Metastatic Liver Carcinoma in the Lung (tissue), 2 donors: ENCODE measurements around a stretch of chr9.

- PRO-cap, 2 experiments = no peak in any of the 2 experiments
Measured at GRCh38 chr9:93207381-93207876, 23.5 kb downstream of the WNK2 start.

- PRO-cap, 2 experiments = no peak in any of the 2 experiments
Measured at GRCh38 chr9:93297551-93298107, 113.7 kb downstream of the WNK2 start.

- PRO-cap, 2 experiments = no peak in any of the 2 experiments
Measured at GRCh38 chr9:93515867-93516282, 60.5 kb upstream of the PHF2 start.

DNA sequence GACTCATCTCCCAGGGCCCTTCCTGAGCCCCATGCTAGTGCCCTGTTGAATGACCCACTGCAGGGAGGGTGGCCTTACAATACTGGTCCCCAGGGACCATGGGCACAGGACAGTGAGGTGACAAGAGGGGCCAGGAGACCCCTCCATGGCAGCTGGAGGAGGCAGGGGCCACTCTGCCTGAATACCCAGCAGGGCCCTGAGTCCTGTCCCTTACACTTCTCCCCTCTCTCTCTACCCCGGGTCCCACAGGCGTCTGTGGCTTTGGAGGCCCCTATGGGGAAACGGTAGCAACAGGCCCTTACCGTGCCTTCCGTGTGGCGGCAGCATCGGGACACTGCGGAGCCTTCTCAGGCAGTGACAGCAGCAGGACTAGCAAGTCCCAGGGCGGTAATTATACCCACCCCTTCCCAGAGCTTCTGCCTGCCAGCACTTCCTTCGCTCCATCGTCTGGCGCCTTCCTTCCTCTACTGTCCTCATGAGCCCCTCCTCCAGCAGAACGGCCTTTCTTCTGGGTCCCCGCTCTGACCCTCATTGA is 18.0 kb upstream of the PHF2 start:
- PRO-cap, 2 experiments = no peak in any of the 2 experiments

- PRO-cap, 2 experiments = peak in 2 of 2 experiments; most common plus-strand start chr9:93566986 (in 2)
Measured at GRCh38 chr9:93566905-93567526, 9.4 kb upstream of the PHF2 start.

- PRO-cap, 2 experiments = no peak in any of the 2 experiments
Measured at GRCh38 chr9:93574514-93575160, 1.7 kb upstream of the PHF2 start.

DNA sequence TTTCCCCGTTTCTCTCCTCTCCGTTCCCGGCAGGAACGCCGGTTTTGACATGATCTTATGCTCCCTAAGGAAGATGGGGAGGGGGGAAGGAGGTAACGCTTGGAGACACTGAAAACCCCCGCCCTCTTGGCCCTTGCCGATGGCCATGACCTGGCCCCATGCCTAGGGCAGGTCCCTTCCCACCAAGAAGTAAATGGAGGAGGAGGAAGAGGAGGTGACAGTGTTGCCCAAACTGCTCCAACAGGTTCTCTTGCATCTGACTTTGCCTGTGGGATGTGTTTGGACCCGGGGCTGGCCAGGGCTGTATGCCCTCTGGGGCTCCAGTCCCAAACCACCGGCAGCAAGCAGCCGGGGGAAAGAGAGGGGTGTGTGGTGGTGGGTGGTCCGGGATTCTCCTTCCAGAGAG is 1.2 kb downstream of the PHF2 start:
- PRO-cap, 2 experiments = peak in 1 of 2 experiments; most common minus-strand start position 46 of the sequence (in 1)

DNA sequence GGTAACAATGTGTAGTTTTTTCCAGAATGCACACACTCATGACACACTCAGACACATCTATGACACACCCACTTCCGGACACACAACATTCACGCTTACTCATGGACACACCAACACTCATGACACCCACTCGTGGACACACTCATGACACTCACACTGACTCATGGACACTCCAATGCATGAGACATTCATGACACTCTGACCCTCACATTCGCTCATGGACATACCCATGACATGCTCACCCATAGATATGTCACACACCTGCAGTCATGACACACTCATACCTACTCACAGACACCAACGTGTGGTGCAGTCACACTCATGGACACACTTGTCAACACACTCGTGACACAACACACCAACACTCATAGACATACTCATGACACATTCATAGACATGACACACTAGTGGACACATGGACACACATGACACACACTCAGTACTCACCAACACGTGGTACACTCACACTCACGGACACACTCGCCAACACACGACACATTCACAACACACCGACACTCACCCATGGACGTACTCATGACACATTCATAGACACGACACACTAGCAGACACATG is 73.2 kb downstream of the PHF2 start:
- PRO-cap, 2 experiments = no peak in any of the 2 experiments

DNA sequence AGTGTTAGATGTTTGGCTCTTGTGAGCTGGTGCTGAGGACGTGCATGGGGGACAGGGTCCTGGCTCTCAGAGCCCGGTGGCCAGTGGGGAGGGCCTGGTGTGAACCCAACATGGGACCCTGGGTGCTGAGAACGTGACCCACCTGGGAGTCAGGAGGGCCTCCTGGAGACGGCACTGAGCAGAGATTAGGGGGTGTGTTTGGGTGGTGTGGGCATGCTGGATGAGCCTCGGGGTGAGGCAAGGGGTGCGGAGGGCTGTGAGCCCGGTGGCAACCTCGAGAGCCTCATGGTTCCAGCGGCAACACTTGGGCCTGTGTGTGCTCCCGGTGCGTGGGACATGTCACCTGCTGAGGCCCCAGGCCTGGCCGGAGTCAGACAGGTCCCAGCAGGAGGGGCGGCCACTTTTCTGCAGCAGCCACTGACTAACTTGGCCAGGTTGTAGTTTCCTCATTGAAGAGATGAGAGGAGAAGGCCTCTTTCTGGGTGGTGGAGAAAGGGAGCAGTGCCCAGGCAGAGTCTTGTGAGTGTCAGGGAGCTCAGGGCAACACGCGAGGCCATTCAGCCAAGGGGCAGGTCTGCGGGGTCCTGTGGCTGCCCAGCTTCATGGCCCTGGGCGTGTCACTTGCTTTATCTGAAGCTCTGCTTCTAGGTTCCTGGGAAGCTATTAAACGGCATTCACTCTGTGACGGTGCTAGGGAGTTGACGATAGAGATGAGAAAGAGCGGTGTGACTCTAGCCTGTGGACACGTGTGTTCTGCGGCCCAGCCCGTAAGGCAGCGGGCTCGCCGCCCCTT is 87.9 kb downstream of the PHF2 start:
- PRO-cap, 2 experiments = no peak in any of the 2 experiments

GRCh38 chr9:93673528-93673911 is 97.1 kb downstream of the PHF2 start:
- PRO-cap, 2 experiments = no peak in any of the 2 experiments

DNA sequence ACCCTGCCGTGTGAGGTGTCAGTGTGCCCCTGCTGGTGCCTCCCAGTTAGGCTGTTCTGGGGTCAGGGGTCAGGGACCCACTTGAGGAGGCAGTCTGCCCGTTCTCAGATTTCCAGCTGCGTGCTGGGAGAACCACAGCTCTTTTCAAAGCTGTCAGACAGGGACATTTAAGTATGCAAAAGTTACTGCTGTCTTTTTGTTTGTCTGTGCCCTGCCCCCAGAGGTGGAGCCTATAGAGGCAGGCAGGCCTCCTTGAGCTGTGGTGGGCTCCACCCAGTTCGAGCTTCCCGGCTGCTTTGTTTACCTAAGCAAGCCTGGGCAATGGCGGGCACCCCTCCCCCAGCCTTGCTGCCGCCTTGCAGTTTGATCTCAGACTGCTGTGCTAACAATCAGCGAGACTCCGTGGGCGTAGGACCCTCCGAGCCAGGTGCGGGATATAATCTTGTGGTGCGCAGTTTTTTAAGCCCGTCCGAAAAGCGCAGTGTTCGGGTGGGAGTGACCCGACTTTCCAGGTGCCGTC is 10.1 kb downstream of the PTPDC1 start:
- PRO-cap, 2 experiments = no peak in any of the 2 experiments

- PRO-cap, 2 experiments = peak in 2 of 2 experiments; most common minus-strand start chr9:94165877 (in 2)
Measured at GRCh38 chr9:94165754-94166067, 81.4 kb downstream of the PTPDC1 start.

- PRO-cap, 2 experiments = no peak in any of the 2 experiments
Measured at GRCh38 chr9:94173576-94174416, 85.3 kb upstream of the ZNF169 start.

DNA sequence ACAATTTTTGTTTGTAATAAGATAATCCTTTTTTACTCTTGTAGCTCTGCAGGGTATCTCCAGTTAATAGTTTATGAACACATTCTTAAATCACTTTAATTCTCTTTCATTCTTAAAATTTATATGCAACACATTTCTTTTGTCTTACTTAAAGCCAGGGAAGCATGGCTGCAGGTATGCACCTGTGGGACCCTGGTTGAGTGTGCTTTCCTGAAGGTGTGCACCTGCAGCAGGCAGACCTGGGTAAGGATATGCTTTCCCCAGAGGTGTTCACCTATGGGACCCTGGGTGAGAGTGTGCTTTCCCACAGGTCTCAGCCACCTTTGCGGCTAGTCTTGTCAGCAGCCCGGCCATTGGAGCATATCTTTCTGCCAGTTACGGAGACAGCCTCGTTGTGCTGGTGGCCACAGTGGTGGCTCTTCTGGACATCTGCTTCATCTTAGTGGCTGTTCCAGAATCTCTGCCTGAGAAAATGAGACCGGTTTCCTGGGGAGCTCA is 70.3 kb downstream of the MFSD14B start:
- PRO-cap, 2 experiments = no peak in any of the 2 experiments

GRCh38 chr9:94586819-94587154 is 6.8 kb downstream of the FBP2 start:
- PRO-cap, 2 experiments = no peak in any of the 2 experiments

GRCh38 chr9:94812086-94813113 is 85.9 kb downstream of the AOPEP start:
- PRO-cap, 2 experiments = no peak in any of the 2 experiments

GRCh38 chr9:94867748-94868391 is 141.4 kb downstream of the AOPEP start:
- PRO-cap, 2 experiments = no peak in any of the 2 experiments

- PRO-cap, 2 experiments = no peak in any of the 2 experiments
Measured at GRCh38 chr9:94881509-94881976, 155.0 kb downstream of the AOPEP start.

DNA sequence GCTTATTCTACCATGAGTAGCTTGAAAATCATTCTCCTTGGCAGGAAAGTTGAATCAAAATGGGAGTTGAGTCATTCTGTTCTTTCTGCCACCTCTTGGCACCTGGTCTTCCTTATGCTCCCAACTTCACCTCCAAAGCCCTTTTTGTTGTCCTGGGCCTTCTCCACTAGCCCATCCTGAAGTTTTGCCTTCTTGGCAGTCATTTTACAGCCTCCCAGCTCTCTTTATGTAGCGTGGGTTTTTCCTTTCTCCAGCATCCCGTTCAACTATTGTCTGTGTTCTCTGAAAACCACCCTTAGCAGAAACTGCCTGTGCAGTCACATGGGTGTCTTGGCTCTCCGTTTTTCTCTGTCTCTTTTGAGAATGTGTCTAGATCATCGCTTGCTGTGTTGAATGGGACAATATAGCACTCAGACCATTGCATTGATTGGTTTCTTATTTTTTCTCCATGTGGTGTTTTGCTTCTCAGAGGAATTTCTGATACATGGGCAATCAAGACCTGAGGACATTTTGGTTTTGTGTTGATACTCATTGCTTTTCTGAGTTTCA is 222.3 kb downstream of the AOPEP start:
- PRO-cap, 2 experiments = no peak in any of the 2 experiments

GRCh38 chr9:94990869-94991565 is 264.5 kb downstream of the AOPEP start:
- PRO-cap, 2 experiments = peak in 1 of 2 experiments; most common plus-strand start chr9:94991386 (in 1)